ENCODE measurements around a stretch of chr7.

- PRO-cap, result no peak
These were observed 42.7 kb downstream of the FSCN1 start for GRCh38 chr7:5635162-5635880.

DNA sequence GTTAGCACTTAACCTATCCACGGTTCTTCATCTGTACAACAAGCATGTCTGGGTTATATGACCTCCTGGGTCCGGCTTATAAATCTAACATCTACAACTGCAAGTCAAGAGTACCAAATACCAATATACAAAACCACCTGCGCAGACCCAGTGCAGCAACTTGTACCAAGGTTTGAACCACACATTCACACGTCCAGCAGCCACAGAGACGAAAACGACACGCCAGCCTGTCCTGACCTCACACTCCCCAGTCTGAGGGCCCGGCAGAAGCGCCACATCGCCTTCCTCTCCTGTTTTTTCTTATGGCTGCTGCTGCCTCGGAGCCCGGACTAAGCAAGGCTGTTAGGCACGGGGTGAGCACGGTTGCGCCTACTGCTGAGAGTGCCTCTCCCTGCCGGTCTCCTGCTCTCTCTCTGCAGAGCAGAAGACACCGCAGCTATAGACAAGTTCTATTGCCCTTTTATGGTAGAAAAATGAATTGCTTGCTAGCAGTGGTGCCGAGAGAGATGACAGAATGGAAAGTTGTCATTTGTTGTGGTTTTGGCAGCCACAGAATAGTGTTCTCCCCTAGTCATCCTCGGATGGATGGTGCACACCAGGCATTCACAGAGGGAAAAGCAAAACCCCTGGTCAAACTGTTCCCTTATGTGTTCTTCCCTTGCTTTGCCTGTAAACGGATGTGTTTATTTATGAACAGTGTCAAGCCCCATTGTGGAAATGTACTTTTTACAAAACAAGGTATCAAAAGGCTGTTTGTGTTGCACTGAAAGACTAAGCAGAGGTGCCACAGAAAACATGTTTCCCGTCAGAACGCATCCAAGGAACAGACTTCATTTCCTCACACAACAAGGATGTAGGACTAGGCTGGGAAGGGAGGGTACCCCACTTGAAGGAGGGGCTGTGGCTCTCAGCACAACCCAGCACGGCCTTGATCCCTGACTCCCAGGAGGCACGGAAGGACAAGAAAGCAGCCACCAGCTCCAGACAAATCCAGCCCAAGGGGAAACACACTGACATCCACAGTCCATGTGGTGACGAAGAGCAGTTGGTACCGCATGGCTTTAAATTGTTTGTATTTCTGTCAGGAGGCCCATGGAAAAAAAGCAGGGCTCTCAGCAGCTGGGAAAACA, 86.0 kb downstream of the RNF216 start:
- PRO-cap, result unidirectional peak, minus-strand start at position 415 of the sequence

GRCh38 chr7:5699373-5700591, 81.7 kb downstream of the RNF216 start:
- PRO-cap, result no peak

DNA sequence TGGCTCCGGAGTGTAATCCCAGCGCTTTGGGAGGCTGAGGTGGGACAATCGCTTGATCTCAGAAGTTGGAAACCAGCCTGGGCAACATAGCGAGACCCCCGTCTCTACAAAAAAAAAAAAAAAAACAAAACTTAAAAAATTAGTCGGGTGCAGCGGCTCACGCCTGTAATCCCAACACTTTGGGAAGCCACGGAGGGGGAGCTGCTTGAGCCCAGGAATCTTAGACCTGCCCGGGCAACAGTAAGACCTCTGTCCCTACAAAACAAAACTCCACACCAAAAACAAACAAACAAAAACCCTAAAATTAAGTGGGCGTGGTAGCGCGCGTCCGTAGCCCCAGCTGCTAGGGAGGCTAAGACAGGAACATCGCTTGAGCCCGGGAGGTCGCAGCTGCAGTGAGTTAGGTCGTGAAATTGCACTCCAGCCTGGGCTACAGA, 1.1 kb upstream of the USP42 start:
- PRO-cap, result no peak

GRCh38 chr7:6237026-6237399, 35.4 kb downstream of the CYTH3 start:
- PRO-cap, result no peak

GRCh38 chr7:6271438-6272233, 788 bp downstream of the CYTH3 start:
- PRO-cap, result no peak

DNA sequence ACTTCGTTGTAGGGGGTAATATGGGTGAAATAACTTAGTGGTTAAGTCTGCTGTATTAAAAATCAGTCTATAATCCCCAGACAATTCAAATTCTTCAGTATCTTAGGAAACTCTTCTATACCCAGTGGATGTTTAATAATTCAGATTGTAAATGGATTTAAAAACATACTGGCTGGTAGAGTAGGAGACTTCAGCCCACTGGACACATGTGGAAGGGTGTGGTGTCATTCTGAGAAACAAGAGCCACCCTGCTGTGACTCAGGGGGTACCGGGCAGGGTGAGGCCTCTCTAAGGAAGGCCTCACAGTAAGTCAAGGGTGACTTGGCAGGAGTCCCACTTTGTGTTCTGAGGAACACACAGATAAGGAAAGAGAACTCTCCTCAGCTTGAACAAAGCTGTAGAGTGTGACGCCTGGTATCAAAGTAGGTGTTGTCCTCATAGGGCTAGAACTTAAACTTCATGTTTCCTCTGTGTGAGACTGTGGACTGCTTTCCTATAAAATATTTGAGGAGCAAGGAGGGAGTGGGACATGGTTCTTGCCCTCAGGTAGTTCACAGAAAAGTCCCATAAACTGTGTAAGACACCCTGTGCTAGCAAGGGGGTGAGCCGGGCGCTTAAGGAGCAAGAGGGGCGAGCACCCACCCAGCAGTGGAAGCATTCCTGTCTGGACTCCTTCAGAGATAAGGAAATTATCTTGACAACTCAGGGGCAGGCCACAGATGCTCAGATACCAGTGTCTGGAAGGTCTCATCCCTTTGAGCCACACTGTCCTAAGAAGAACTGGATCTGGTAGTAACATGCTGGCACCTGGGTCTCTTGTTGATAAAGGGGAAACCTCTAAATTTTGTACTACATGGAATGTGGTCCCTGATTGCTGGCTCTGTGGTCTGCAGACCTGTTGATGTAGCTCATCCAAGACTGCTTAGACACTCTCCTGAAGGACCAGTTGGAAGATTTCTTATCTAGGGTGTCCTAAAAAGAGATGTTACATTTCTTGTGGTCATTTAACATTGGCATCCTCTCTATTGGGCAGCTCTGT, 19.2 kb downstream of the RAC1 start:
- PRO-cap, result no peak

GRCh38 chr7:6417057-6417786, 30.5 kb downstream of the DAGLB start:
- PRO-cap, result no peak

DNA sequence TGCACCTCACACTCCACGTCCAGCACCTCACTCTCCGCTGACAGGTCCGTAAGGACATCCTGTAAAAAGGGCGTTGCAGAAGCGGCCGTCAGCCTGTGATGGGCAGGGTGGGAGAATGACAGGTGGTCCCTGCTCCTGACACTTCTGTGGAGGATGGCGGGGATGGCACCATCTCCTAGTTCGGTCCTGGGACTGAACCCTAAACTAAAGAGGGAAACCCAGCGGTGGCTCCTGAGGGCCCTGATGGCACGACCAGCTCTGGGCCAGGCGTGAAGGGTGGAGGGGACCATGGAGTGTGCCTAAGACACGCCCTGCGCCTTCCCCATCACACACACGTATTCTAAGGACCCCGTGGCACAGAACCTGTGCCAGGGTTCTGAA, 26.0 kb downstream of the DAGLB start:
- PRO-cap, result no peak

DNA sequence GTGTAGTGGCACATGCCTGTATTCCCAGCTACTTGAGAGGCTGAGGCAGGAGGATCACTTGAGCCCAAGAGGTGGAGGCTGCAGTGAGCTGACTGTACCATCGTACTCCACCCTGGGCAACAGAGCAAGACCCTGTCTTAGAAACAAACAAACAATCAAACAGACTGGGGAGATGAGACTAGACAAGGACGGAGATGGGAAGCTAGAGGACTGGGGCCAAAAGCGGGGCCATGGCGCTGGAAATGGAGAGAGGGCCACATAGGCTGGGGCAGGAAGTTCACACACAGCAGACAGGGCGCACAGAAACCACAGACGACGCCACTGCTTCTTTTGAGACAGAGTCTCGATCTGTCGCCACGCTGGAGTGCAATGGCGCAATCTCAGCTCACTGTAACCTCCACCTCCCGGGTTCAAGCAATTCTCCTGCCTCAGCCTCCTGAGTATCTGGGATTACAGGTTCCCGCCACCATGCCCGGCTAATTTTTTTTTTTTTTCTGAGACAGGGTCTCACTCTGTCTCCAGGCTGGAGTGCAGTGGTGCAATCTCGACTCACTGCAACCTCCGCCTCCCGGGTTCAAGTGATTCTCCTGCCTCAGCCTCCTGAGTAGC, 24.5 kb downstream of the DAGLB start:
- PRO-cap, result no peak

DNA sequence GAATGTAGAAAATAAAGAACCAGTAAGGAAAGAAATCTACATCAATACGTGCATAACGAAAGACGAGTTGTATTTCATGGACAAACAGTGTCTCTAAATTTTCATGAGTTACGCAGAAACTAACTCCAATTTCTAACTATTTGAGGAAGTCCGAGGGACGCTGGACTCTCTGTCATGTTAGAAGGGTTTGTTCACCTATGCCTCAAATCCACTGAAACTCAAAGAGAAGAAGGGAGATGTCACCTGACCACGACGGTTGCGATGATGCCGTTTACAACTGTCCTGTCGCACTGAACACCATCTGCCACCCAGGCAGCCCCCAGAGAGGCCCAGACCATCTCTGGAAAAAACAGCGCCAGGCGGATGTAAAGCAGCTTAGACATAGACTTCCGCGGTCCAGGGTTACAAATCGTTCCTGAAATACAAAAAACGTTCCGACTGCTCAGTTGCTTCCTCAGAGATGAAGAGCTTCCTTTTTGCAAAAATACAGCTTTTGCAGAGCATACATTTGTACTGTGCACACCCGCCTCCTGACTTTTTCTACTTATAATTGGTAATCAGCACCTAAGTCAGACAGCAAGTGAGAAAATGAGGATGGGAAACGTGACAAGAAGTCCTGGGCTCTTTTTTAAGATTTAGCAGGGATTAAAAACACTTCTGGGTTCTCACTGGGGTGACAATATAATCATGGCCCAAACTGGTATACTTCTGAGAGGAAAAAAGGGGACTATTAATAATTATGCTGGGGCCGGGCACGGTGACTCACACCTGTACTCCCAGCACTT, 11.4 kb downstream of the DAGLB start:
- PRO-cap, result no peak

DNA sequence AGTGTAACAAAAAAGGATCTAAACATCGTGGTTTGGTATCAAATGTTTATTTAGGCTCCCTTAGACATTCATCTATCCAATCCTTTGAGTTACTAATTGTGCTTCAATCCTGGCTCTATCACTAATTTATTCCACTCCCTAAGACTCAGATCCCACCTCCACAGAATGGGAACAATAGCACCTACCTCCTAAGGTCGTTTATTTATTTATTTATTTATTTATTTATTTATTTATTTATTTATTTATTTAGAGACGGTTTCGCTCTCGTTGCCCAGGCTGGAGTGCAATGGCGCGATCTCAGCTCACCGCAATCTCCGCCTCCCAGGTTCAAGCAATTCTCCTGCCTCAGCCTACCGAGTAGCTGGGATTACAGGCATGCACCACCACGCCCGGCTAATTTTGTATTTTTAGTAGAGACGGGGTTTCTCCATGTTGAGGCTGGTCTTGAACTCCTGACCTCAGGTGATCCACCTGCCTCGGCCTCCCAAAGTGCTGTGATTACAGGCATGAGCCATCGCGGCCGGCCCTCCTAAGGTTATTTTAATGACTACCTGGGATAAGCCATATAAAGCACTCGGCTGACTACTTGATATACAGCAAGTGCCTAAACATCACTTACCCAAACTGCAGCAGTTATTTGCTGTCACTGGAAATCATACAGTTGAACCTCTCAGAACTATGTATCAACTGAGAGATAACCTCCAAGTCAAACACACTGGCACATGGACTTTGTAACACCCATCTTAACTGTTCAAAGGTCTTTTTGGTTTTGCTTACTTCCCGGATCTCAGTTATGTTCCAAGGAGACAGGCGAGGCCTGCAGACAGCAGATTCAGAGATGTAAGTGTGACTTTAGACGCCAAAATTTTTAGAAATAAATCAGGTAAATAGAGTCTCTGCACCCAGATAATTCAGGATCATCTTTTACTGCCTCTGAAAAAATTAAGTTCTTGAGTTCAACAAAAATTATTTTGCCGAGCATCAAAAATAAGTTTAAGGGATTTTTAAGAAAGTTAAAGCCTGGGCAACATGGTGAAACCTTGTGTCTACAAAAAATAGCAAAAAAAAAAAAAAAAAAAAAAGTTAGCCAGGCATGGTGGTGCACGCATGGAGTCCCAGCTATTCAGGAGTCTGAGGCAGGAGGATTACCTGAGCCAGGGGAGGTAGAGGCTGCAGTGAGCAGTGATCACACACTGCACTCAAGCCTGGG, 1.8 kb downstream of the KDELR2 start:
- PRO-cap, result no peak

GRCh38 chr7:6536581-6537207, 14.6 kb downstream of the GRID2IP start:
- PRO-cap, result no peak

GRCh38 chr7:6545586-6546088, 5.6 kb downstream of the GRID2IP start:
- PRO-cap, result no peak

DNA sequence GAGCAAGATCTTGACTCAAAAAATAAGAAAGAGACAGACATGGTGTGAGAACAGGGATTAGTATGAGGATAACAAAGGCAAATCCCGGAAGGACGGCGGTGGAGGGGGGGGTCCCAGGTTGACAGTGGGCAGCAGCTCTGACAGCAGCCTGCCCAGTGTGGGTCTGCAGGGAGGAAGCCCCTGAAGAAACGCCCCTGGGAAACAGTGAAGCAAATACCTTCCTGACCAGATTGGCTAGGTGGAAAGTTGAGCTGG, 3.9 kb upstream of the ZNF853 start:
- PRO-cap, result no peak

- PRO-cap, result no peak
These were observed 7.2 kb downstream of the ZNF316 start for GRCh38 chr7:6644200-6644821.

DNA sequence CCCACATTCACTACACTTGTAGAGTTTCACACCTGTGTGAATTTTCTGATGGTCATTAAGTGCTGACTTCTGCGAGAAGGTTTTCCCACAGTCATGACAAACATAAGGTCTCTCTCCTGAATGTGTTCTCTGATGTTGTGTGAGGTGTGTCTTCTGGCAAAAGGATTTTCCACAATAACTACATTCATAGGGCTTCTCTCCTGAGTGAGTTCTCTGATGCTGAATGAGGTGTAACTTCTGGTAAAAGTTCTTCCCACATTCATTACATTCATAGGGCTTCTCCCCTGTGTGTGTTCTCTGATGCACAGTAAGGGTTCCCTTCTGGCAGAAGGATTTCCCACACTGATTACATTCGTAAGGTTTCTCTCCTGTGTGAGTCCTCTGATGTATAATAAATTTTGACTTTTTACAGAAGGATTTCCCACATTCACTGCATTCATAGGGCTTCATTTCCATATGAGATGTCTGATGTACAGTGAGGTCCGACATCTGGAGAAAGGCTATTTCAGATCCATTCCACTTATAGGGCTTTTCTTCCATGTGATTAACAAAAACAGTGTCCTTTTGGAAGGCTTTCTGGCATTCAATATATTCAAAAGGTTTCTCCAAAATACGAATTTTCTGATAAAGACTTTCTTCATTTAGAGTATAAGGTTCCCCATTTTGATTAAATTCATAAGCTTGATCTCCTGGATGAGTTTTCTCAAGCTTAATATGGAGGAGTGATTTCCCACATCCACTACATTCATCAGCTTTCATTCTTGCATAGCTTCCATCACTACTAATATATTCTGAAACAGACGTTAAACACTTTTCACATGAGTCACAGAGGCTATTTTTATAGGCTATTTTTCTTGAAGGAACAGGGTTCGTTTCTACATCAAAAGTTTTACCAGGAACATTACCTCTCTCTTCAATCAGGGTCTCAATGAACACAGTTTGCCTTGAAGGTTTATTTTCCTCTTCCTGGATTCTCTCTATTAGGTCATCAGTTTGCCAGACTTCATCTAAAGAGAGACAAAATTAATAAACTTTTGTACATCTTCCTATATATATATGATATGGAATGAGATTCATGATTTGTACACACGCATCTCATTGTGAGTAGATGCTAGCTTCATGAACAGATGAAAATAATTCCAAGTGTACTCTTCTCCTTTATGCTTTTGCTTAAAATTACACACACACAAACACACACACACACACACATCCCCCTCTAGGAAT, 14.6 kb downstream of the ZNF12 start:
- PRO-cap, result no peak

DNA sequence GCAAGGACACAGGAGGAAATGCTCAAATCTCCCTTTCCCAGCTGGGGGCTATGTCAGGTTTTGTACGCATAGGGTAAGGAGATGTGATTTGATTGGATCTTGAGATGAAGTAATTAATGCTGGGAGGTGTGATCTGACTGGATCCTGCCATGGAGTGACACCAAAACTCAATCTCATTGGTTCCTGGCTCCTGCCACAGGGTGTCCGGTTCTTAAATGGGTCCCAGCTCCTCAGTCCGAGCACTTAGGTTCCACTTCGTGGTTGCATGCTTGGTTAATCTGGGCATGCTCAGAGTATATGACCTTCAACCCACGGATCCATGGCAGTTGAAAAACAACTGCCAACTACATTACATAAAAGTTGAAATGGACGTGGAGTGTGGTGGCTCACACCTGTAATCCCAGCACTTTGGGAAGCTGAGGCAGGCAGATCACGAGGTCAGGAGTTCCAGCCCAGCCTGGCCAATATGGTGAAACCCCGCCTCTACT, 3.1 kb upstream of the ZNF12 start:
- PRO-cap, result no peak

- PRO-cap, result bidirectional peak, plus-strand start at chr7:7157405, minus-strand start at chr7:7157290
These were observed 25.4 kb upstream of the C1GALT1 start for GRCh38 chr7:7156797-7157571.

DNA sequence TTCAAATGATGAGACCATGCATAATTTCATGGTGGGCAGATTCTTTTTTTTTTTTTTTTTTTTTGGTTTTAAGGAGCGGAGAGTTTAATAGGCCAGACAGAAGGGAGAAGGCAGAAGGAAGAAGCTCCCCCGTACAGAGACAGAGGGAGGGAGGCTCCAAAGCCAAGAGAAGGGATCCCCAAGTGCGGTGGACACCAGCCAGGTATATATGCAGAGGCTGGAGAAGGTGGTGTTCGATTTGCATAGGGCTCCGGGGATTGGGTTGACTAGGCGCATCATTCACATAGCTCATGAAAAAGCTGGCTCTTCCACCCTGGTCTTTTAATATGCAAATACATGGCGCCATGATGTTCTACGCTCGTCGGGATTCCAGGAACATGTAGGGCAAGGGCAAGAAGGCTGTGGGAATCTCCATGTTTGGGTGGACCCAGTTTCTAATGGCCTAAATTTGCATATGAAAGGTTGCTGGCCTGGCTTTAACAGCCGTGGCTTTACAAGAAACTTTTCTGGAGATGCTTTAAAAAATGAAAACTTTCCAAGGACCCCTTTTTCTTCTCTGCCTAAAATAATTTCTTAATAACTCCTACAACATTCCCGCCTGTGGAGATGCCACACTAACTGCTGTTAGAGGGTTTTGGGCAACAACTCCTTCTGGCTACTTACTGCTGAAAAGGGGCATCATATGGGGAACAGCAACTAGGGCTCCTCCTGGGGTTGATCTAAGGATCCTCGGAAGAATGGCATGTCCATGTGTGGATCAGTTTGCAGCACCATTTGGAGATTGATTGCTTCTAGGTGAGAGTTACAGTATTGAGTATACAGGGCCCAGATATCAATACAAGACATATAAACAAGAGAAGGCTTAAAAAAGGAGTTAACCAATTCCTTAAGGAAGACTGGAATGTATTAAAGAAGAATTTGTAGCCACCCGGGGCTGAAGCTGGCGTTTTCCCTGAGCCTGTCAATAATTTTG, 28.3 kb downstream of the C1GALT1 start:
- PRO-cap, result no peak

All from bronchus (tissue), 1 donor.